HTR-8/SVneo (cell line): Measurements from ENCODE around the gene RALGAPA1.

DNA sequence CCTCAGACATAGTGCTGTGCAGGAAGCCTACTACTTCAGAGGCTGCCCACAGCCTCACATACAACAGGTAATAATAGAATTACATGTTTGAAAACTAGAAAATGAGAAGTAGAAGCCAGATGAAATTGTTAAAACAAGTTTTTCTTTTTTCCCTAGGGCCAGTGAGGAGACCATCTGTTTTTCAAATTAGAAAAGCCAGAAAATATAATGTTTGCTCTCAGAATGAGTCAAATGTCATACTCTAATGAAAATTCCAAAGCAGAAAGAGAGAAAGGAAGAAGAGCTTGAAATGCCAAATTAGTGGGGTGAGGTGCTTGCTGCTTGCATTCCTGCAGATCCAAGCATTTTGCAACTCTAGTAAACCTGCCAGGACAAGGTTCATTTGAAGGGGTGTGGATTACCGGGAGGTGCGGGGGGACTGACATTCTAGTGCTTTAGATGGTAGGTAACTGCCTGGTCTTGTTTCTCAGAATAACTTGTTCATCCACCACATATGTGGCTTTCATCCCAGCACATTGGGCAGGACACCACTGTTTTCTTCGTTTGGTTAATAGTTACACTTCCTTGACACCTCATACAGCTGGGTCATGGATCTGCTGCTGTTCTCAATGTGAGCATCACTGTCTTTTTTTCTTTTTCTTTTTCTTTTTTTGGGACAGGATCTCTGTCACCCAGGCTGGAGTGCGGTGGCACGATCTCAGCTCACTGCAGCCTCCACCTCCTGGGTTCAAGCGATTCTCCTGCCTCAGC is 144.3 kb downstream of the AKAP6 start:
- RRBS = no CpG with 5 or more reads among the region's 6 CpGs

DNA sequence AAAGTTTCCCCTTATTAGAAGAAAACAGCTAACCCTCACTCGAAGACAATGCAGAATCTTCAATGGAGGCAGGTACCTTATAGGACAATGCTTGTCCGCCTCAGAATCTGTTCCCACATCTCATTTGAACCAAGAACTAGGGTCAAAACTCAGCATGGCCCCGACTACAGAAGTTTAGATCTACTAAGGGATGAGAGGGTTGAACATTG is 70.1 kb downstream of the EGLN3 start:
- RRBS = no CpG with 5 or more reads among the region's 3 CpGs

- RRBS = no CpG with 5 or more reads among the region's 5 CpGs
Measured at GRCh38 chr14:34035609-34036135, 84.8 kb upstream of the EGLN3 start.

DNA sequence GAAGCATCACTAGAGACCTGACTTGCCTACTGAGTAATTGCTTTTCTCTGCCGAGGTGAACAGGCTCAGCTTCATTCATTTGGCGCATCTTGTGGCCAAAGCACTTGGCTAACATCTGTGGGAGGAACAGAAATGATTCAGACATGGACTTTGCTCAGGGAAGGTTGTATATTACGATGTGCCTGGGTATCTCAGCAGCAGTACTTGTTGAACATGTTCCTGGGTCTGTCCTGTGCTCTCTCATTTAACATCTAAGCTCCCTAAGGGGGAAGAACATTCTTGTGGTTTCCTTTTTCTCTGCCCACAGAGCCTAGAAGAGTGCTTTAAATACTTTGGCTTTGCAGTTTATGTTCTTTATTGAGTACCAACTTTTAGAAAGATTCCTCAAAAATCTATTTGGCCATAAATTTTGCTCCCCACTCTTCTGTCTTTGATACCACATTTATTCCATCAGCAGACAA is 101.1 kb upstream of the EGLN3 start:
- RRBS = no CpG with 5 or more reads among the region's 3 CpGs

DNA sequence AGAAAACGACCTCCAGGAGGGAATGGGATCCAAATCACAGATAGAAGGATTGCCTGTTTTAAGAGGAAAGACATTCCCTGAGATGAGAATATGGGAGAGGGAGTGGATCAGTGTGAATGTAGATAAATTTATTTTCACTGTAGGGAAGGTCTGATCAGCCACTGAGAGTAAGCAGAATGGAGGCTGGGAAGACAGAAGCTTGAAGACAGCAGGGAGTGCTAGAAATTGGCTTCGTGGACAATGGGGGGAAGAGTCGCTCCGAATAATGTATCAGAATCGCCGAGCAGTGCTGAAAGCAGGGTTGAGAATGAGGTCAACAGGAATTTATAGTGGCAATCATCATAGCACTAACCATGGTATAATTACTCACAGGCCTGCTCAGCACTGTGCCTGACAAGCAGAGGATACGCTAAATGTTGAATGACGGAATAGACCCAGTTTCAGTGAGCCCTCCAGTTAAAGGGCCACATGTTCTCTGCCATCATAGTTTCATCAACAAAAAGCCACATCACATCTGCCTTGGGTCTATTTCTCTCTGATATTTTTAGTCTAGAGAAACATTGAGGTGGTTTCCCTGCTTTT is 130.1 kb upstream of the EGLN3 start:
- RRBS = no CpG with 5 or more reads among the region's 8 CpGs

DNA sequence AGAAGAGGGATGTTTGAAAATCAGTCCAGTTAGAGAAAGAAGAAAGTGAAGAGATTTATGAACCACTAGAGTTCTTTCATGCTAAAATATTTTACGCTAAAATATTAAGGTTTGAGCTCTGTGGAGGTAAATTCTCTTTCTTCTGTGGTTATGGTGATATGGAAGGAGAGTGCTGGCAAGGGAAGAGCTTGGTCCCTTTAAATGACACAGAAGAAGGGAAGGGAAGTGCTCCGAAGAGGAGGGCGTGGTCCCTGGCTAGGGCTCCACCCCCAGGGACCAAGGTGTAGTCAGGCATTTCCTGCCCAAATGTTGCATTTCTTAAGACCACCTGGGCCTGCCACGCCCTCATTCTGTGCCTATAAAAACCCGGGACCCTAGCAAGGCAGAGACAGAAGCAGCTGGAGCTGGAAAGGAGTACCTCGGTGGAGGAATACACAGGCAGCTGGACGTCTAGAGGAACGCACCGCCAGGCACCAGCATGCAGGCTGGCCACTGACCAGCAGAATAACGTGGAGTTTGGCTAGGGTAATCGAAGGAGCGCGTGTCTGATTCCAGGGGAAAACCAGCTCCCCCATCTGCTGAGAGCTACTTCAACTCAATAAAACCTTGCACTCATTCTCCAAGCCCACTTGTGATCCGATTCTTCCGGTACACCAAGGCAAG is 21.2 kb downstream of the CFL2 start:
- RRBS = no CpG with 5 or more reads among the region's 15 CpGs

DNA sequence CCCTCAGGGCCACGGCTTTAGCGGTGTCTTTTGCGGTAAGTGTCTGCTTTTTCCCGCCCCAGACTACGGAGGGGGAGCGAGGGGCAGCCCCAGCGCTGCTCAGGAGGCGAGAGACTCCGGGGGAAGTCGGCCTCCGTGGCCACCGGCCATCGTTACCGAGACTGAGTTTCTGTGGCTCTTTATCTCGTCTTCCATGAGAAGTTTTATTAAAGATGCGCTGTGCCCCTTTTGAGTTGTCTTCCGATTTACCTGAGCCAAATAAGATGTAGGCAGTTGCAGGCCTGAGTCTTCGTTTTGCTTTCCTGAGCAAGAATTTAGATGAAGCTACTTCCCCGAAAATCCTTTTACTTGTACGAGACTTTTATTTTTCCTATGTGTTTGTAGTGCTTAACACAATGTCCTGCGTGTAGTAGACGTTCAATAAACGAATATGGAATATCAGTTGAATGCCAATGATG is 418 bp downstream of the SRP54 start:
- RRBS = 0% methylated on average over 5 of the region's 23 CpGs

GRCh38 chr14:35343769-35344243 is 51.6 kb downstream of the PSMA6 start:
- RRBS = no CpG with 5 or more reads among the region's 9 CpGs

DNA sequence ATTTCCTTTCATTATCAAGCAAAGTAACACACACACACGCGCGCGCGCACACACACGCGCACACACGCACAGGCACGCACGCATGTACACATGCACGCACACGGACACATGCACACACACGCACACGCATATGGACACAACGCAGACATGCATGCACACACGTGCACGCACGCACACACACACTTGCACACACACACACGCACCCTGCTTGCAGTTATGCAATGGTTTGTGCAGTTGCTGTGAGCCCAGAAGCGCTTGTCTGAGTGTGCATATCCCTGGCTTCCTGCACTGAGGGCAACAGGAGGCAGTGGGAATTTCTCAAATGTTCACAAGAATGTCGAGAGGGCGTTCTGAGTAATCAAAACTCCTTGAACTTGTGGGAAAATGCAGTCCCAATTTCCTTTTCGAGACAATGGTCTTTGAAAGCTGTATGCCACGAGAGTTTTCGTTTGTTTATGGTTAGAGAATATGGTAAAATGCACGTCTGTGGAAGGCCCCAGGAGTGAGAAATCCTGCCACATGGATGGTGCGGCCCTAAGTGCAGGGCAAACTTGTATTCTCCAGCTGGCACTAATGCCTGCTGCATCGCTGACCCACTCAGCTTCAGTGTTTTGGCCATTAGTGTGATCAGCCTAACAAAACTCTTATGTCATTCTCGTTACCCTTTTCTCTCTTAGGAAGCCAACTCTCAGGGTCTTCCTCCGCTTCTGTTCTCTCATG is 41.5 kb downstream of the NFKBIA start:
- RRBS = no CpG with 5 or more reads among the region's 30 CpGs

DNA sequence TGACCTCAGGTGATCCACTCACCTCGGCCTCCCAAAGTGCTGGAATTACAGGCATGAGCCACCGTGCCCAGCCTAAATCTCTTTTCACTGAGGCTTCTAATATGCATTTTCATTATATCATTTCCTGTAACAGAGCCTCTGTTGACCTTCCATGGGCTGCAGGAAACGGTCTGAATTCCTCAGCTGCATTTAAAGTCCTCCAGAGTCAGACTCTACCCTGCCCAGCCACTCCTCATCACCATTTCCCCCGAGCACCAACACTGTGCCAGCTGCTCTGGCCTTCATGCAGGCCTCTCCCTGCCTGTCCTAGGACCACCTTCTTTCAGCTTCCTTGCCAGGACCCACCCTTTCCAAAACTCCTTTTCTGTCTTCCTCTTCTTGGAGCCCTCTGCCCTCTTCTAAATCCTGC is 9.8 kb upstream of the NFKBIA start:
- RRBS = no CpG with 5 or more reads among the region's 4 CpGs

GRCh38 chr14:35808504-35809572 is at the start of gene RALGAPA1:
Gene RALGAPA1, minus strand, starts transcription at chr14:35809295.
- RRBS = no CpG with 5 or more reads among the region's 73 CpGs

- RRBS = no CpG with 5 or more reads among the region's 2 CpGs
Measured at GRCh38 chr14:36124837-36125083, 195.7 kb downstream of the MBIP start.

GRCh38 chr14:36513113-36513336 is 7.0 kb downstream of the NKX2-1 start:
- RRBS = no CpG with 5 or more reads among the region's 14 CpGs

GRCh38 chr14:36580573-36581735 is 1.5 kb downstream of the NKX2-8 start:
- RRBS = 18% methylated on average over 35 of the region's 115 CpGs

GRCh38 chr14:36655752-36656608 is 5.7 kb upstream of the PAX9 start:
- RRBS = 66% methylated on average over 6 of the region's 55 CpGs

- RRBS = no CpG with 5 or more reads among the region's 18 CpGs
Measured at GRCh38 chr14:37198223-37198739, 544 bp downstream of the MIPOL1 start.

DNA sequence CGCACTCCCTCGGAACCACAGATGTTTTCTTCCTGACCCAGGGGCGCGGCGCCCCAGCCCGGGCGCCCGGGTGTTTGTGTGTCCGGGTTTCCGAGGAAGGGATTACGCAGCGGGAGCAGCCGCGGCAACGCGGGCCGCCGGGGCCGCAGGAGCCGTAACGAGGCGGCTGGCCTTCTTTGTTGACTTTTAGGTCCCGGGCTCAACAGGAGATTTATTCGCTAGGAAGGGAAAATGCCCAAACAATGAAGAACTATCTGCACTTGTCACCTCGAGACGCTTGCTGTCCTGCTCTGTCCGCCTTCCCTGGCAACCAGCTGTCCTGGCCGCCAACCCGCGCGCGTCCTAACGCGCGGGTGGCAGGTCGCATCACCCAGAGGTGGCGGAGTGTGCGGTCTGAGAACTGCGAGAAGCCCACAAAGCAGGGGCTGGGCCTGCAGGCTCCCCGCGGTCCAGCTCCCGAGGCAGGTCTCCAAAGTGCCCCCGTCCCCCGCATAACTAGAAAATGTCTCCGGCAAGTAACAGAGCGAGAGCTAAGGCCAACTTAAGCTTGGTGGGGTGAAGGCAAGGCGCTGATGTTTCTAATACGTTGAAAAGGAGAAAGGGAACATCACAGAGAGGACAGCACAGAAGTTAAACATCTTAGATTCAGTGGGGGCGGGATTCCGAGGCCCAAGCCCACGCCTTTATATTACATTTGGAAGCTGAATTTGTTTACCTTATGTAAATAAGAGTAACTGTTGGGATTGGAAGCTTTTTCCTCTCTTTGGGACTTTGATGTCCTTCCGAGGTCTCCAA is 6.7 kb downstream of the FOXA1 start:
- RRBS = 3% methylated on average over 15 of the region's 52 CpGs

DNA sequence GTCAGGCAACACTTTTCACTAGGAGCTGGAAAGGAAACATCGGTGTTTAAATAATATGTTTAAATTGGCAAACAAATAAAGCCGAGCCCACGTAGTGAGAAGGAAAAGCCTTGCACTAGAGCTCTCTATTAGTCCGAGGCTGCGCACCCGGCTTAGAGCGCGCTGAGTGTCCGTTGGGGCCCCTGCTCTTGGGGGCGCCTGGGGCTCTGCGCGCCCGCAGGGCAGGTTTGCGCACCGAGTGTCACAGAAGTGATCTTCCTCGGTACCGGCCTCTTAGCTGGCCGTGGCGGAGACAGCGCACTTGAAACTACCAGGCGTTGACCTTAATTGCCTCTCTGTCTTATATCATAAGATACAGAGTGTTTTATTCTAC is 6.5 kb downstream of the TTC6 start:
- RRBS = 89% methylated on average over 7 of the region's 21 CpGs

- RRBS = no CpG with 5 or more reads among the region's 7 CpGs
Measured at GRCh38 chr14:38042138-38042638, 165.5 kb upstream of the SSTR1 start.